Type B pancreatic cell (in vitro differentiated cells): ENCODE measurements around a stretch of chr11.

DNA sequence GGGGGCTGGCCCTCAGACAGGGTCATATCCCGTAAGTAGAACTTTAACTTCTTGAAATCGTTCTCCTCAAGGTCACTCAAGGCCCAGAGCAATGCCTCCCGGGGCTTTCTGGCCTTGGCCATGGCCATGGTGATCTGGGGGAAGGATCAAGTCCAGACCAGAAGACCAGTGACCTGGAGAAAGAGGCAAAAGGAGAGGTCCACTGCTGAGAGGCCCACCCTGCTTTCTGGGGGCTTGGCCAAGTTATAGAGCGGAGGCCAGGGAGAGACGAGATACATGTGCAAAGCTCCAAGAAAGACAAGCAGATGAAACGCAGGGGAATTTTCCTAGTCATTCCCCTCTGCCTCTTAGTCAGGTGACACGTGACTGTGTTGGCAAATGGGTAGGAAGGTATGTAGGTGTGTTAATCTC lies 1.9 kb downstream of the NLRP10 start:
- PRO-cap: no peak

- PRO-cap: no peak
Measured at GRCh38 chr11:8056857-8057552, 24.0 kb upstream of the TUB start.

GRCh38 chr11:8066849-8067489 lies 14.0 kb upstream of the TUB start:
- PRO-cap: no peak

- PRO-cap: no peak
Measured at GRCh38 chr11:8336280-8336788, 72.7 kb upstream of the LMO1 start.

DNA sequence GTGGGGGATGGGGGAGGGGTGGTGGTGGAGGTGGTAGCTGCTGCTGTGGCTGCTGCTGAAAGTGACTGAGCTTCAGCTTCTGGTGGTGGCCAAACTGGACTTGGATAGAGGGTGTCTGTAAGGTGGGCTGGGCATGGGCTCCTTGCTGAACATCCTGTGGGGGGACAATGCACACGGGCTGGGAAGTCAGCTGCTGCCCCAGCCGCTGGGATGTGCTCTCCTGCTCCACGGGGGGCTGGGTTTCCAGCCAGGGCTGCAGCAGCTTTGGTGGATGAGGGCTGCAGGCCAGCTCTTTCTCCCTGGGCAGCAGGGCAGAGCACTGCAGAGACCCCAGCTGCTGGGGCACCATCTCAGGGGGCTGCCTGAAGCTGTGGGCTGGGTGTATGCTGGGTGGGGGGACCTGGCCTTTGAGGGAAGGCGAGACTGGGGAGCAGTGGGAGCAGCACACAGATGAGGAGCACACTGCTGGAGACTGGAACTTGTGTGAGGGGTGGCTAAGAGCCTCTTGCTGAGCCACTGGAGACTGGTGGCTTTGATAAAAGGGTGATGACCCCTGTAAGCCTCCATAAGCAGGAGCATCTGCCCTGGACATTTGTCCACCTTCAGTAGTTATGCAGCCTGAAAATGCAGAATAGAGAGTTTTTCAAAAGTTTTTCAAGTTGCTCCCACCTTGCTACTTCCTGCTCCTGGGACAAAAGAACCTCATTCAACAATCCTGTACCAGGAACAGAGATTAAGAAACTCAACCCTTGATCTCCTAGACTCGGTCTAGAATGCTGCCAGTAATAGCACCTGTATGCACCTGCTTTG lies 41.7 kb downstream of the TRIM66 start:
- PRO-cap: no peak

DNA sequence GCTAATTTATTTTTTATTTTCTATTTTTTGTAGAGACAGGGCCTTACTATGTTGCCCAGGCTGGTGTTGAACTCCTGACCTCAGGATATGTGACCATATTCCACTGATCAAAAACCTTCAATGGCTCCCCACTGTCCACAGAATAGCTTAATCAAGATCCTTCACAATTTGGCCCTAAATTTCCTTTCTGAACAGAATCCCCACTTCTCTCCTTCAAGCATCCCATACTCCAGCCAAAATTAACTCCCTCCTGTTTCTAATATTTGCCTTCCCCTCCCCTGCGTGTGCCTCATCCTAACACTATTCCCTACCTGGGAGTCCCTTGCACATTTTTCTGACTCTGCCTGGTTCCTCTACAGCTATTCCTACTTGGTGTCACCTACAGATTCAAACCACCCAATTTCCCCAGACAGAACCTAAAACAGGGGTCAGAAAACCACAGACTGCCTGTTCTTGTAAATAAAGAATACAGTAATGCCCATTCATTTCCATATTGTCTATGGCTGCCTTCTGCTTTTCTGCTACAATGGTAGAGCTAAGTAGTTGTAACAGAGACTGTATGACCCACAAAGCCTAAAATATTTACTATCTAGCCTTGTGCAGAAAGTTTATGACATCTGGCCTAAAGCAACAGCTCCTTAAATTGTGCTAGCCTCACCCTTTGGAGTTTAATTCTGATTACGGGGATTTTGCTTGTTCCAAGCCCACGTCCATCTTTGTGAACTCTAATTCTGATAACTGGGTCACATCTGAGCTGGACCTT lies 22.3 kb downstream of the TRIM66 start:
- PRO-cap: no peak

- PRO-cap: no peak
Measured at GRCh38 chr11:8694791-8695300, 12.3 kb downstream of the RPL27A start.

DNA sequence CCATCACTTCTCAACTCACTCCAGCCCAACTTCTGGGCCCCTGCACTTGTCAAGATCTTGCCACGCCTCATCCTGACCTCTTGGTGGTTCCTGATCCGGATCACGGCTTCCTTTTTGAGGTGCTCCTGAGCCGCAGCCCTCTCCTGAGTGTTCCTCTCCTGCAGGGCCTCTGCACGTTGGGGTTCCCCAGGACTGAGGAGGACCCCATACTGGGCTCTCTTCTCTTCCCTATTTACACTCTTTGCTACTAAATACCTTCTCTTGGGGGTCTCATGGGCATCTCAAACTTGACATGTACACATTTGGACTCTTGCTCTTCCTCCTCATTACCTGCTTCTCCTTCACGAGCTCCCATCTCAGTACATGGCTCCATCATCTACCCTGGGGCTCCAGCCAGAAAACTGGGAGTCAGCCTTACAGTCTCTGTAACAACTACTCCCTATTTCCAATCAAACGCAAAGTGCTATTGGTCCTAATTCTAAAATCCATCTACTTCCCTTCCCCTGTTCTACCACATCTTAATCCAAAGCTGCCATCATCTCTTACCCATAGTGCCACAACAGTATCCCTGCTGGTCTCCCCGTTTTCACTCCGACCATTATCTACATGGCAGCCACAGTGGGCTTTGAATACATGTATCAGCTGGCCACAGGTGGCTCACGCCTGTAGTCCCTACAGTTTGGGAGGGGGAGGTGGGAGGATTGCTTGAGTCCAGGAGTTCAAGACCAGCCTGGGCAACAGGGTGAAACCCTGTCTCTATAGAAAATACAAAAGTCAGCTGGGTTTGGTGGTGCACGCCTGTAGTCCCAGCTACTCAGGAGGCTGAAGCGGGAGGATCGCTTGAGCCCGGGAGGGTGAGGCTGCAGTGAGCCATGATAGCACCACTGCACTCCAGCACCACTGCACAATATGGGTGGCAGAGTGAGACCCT lies 23.0 kb downstream of the RPL27A start:
- PRO-cap: no peak

DNA sequence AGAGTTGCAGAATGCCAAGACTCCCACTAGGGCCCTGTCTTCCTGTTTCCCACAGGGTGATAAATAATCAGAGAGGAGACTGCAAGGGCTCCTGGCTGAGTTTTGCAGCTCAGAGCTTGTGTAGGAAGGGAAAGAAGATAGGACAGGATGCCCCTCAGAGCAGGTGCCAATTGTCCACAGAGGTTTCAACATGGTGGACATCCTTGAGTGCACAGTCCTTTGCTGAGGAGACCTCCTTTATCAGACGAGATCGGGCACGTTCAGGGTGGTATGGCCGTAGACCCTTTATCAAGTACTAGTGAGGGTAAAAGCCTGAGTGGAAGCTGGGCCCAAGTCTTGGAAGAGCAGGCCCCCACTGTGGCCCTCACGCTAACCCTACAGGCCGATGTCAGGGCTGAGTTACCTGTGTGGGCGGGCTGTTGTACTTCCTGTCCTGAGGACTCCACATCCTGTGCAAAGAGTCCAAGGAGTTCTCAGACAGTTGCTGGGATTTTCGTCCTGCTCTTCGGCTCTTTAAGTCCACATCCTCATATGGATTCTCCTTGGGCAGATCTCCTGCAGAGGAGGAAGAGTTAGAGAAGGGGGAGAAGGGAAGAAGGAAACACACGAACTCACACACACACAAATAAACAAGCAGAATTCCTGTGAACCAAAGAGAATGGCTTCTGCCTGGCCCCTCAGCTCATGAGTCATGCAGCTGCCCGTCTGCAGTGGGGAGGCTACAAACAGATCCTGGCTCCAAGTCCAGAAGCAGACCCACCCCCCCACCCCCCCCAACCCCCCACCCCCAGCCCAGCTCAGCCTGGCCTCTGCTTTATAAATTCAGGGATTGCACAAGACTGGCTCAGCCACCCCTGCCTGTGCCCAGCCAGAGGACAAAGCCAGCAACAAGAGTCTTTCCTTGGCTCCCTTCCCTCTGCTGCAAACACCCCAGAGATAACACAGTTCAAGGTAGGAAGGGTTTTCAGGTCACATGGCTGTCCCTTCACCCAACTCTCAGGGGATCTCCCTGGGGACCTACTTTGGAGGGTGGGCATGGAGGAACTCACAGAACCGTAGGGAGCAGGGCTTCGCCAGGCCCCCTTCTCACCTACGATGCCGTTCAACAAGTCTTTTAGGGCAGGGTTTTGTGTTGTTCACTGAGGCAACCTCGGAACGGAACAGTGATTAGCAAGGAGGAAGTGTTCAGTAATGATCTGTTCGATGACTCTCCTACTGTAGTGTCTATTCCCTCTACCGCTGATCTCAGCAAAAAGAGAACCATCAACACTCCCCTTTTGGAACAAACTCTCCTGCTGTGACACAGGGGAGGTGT lies 35.2 kb downstream of the RPL27A start:
- PRO-cap: no peak

DNA sequence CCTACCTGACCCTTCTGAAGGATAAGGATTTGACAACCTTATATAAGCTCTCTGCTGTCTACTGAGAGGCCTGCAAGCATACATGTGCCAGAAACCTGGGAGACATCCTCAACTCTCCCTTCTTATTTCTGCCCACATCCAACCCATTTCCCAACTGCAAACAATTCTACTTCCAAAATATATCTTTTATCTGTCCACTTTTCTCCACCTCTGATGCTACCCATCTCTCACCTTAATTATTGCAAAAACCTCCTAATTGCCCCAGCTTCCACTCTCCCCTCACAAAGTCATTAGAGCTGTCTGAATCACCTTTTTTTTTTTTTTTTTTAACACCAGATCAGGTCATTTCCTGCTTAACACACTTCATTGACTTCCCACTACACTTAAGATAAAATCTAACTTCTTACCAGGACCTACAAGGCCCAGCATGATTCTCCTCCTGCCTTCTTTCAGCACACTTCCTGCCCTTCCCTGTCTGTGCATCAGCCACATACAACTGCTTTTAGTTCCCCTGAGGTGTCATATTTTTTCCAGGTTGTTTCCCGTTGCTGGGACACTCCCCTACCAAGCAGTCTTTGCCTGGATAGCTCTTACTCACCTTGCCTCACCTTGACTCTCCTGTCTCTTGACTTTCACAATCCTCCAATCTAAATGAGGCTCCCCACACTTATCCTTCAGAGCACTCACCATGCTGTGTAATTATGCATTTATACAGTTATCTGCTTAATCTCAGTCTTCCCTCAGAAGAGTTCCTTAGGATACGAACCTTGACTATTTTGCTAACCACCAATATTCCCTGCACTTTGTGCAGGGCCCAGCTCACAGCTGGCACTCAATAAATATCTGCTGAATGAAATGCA lies 3.7 kb upstream of the DENND2B start:
- PRO-cap: no peak

- PRO-cap: no peak
Measured at GRCh38 chr11:8838206-8838813, 27.8 kb upstream of the DENND2B start.

DNA sequence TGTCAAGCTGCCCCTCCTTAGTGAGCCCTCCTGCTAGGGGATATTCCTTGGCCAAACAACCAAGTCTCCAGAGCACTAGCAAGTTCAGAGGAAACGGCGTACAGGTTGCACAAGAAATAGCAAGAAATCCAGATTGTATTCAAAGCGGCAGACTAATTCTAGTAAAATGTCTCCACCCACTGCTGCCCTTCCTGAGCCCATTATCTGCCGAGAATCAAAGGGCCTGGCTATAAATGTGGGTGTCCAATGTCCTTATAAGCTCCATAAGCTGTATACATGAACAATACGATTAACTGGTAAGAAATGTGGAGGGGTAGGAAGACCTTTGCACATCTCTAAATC lies 44.0 kb upstream of the AKIP1 start:
- PRO-cap: no peak

- PRO-cap: no peak
Measured at GRCh38 chr11:9004384-9004659, 521 bp upstream of the NRIP3 start.

- PRO-cap: no peak
Measured at GRCh38 chr11:9315104-9315679, 799 bp upstream of the TMEM41B start.

GRCh38 chr11:9449839-9450630 lies 10.8 kb upstream of the ZNF143 start:
- PRO-cap: no peak

DNA sequence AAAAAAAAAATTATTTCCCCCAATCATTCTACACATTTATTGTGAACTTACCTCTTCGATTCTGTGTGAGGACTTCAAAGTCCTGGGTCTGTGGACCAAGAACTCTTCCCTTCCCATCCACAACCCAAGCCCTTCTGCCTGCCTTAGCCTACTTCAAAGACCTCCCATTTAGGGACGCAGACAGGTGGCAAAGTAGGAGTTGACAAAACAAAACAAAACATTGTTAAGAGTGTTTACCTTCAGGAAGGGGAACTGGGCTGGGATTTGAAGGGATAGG lies 3.7 kb upstream of the WEE1 start:
- PRO-cap: unidirectional peak, minus-strand start at position 136 of the sequence

DNA sequence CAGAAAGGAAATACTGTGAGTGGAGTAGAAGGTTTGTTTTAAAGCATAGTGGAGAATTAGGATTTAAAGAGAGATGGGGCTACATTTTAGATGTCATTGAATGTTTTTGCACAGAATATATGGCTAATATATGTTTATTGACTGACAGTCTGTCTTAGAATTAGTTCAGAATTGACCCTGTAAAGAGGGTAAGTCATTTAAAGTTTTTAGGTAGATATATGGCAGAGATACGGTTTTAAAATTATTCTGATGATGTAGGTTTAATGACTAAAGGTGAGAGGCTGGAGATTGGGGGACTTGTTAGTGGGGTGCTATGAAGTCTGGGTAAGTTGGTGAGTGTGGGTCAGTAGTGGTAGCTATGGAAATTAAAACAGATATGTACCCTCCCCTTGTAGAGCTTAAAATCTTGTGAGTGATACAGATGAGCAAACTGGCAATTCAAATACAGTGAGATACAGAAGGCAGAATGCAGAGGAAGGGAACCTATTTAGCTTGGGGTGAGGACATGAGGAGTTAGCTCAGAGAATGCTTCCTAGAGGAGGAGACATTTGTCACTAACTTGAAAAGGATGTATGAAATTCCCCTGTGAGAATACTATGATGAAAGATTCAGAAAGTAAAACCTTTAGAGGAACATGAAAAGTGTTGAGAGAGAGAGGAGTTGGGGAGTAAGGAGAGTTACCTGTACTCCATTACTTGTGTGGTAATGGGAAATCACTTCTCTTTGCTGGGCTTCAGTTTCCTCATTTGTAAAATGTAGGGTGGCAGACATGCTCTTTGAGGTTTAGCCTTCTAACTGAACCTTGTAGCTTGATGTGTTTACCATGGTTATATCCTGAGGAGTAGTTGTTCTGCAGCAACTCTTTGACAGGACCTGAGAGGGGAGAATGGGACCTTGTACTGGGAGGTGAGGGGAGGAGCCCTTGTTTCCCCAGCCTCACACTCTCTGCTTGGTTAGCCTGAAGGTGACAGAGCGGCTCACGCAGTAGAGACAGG lies 17.7 kb downstream of the SWAP70 start:
- PRO-cap: unidirectional peak, plus-strand start at position 274 of the sequence

GRCh38 chr11:9703168-9703903 lies 39.5 kb downstream of the SWAP70 start:
- PRO-cap: no peak

GRCh38 chr11:9737979-9738523 lies 74.2 kb downstream of the SWAP70 start:
- PRO-cap: no peak

DNA sequence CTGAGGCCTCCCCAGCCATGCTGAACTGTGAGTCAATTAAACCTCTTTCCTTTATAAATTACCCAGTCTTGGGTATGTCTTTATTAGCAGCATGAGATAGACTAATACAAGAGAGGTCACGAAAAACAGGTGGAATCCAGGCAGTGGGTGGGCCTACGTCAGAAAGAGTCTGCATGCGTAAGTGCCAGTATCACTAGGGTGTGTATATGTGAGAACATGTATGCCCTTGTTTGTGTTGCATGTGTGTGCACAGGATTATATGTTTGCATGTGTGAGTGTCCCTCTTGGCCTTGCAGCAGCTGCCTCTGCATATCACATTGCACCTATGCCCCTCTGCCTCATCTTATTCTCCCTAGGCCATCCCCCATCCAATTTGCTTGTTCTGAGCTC lies 104.1 kb downstream of the SWAP70 start:
- PRO-cap: no peak